AG04449 (cell line): Measurements from ENCODE around the genes CXCL3, AREG and PPEF2.

DNA sequence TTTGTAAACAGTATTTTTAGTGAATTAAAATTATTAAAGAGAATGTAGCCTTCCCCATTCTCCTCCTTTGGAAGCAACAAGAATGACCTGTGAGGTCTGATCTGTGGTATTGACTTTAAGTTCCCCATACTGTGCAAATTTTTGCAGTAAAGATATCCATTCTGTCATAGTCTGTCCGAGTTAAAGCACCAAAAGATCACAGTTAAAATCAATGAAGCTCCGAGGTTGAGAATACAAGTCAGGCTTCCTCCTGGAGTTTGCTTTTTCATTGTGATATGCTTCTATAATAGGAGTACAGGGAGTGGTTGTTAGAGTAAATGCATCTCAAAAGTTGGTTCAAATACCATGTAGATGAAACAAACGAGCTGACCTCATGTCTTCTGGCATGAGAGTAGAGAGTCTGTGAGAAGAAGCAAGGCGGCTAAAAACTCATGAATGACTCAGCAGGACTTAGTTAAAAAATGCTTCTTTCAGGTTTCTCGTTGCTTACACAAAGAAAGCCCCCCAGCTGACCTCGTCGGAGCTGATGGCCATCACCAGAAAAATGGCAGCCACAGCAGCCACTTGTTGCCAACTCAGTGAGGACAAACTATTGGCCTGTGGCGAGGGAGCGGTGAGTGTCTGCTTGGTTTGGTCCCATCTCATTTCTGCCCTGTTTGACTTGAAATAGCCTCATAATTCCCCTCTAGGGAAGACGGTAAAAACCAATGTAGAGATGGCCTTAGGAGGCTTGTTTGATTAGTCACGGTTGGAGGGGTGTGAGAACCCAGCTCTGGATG is 14.3 kb downstream of the AFP start:
- RRBS, result no CpG with 5 or more reads among the region's 11 CpGs

- RRBS, result no CpG with 5 or more reads among the region's 7 CpGs
Measured at GRCh38 chr4:73870109-73870851, 1.1 kb downstream of the CXCL1 start.

DNA sequence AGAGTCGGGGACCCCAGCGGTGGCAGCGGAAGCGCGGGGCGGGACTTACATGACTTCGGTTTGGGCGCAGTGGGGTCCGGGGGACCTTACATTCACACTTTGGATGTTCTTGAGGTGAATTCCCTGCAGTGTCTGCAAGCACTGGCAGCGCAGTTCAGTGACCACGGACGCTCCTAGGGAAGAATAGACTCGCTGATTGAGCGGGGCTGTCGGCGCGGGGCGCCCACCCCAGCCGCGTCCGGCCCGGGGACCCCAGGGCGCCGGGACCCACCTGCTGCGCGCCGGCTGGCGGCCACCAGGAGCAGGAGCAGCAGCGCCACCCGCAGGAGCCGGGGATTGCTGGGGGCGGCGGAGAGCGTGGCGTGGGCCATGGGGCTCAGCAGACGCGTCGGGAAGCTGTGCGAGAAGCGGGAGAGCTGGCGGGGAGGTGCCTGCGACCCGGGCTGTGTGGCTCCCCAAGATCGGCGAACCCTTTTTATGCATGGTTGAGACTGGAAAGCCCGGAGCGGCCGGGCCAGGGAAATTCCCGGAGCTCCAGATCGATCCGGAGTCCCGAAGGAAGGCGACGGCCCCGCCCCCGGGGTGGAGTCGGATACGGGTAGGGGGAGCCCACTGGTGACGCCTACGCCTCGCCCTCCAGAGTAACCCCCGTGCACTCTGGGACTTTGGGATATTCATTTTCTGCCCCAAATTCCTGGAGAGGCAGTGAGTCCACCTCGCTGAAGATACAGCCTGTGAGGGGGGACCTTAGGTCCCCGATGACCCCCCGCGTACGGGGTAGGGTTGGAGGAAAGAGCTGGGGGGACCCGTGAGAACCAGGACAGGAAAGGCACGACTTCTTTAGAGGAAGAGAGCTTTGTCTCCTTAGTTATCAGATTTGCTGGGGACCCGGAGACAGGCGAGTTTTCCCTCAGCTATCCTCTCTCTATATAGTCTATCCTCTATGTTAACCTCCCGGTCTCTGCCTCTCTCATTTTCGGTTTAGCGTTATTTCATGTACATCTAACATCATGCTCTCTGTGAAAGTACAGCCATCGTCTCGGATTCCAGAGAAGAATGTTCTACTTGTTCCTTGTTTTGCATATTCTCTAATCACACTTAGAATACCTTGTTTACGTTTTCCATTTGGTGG is at the start of gene CXCL3:
Gene CXCL3, minus strand, starts transcription at position 449 of the 1,132 bp plus-strand sequence.
- RRBS, result 3% methylated on average over 6 of the region's 77 CpGs

DNA sequence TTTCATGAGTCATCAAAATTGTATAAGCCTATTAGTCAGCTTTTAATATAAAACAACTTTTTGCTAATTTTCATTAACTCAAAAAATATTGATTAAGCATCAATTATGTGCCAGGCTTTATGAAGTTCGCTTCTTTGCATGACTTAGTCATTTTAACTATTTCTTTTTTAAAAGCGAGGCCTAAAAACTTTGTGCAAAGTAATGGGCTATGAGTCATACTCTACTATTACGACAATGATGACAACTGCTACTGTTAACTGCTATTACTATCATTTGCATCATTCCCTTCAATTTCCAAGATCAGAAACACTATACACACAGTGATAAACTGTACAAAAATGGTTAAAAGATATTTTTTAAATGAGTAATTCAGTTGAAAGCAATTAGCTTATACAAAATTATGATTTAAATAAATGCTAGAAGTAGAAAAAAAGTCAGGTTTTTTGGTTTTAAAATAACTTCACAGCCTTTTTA is 18.3 kb upstream of the CXCL3 start:
- RRBS, result no CpG with 5 or more reads among the region's 3 CpGs

DNA sequence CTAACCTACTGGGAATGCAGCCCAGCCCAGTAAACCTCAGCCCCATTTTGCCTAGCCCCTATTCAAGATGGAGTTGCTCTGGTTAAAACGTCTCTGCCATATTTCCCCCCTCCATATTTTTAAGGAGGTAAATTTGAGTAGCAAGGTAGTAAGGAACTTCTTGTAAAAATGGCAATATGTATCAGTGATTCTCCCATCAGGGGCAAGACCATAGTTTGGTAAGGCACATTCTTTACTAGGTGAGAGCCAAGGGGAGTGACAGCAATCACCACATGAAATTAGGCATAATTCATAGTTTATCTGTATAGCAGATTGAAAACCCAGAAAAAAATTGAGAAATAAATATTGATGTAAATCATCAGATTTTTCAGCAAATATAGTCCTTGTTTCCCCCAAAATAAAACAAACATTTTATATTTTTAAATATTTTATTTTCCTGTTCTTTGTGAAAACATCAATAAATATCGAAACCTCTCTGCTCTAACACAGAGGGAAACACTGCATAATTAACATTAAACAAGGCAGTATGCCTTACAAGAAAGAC is 2.3 kb downstream of the CXCL2 start:
- RRBS, result no CpG with 5 or more reads among the region's 2 CpGs

GRCh38 chr4:74100703-74101120 is 1.7 kb upstream of the CXCL2 start:
- RRBS, result no CpG with 5 or more reads among the region's 1 CpG

DNA sequence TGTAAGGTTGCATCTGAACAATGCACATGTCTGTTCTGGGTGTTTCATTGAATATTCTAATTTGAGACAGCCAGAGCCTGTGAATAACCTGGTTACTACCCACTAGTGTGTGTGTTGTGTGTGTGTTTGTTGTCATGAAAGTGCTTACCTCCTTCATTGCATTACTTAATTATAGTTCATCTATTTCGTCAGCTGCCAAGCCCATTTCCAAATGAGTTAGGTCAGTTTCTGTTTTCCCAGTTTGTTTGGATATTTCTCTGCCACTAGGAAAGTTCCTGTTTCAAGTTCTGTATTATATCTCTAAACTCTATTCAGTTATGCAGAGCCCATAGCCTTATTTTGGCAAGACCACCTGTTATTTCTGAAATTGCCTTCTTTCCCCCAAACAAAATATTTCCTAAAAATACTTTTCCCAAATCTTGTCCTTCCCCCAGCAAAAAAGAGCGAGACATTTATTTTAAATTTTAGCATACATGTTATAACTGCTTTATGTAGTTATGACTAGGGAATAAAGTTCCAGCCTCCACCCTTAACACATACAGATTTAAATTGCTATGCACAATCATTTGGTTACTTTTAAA is 1.8 kb downstream of the EREG start:
- RRBS, result no CpG with 5 or more reads among the region's 2 CpGs

DNA sequence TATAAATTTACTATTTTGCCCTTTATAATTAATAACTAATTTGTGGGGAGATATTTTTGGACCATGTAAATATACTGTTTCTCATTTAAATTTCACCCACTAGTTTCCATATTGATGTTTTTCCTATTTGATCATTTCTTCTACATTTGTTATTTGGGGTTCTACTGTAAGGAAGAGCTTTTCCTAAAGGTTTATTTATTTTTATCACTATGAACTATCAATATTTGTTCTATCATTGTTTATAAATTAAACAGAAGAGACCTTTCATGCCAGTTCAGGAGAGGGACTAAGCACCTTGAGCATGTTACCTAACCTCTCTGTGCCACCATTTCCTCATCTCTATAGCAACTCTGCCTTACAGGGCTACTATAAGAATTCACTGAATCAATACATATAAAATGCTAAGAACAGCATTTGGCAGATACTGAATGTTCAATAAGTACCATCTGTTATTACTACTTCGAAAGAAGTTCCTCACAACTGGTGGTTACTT is 32.7 kb downstream of the EREG start:
- RRBS, result no CpG with 5 or more reads among the region's 1 CpG

DNA sequence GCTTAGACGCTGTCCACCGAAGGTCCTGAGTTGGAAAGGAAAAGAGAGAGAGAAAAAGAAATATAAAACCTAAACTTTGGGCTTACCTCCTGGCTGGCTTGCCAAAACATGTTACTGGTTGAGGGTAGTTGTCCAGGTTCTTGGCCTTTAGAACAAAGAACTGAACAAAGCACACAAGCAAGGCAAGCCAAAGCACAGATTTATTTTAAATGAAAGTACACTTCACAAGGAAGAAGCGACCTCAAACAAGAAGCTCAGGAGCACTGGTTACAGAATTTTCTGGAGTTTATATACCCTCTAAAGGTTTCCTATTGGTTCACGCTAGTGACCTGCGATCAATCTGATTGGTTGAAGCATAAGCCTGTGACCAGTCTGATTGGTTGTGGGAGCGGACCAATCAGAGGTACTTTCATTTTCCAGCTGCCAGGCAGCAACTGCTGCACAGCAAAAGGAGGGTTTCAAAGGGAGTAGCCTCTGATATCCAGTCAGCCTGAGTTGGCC is 4.7 kb upstream of the AREG start:
- RRBS, result no CpG with 5 or more reads among the region's 6 CpGs

GRCh38 chr4:74444638-74445930 is at the start of gene AREG:
Gene AREG, plus strand, starts transcription at chr4:74445136.
- RRBS, result no CpG with 5 or more reads among the region's 71 CpGs

DNA sequence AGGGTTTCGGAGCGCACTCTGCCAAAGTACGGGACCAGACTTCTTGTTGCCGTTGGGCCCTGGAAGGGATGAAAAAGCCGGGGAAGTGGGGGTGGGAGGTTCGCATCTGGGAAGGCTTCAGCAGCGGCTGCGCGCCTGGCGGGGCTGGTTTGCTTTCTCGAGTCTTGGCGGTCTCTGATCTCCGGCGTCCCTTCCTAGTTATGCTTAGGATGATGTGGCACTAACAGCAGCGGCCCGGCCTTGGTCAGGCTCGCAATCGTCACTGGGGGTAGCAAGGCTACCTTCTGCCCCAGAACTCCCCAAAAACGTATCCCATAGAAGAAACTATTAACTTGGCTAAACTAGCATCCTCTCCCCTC is 759 bp downstream of the PARM1 start:
- RRBS, result 3% methylated on average over 5 of the region's 19 CpGs

DNA sequence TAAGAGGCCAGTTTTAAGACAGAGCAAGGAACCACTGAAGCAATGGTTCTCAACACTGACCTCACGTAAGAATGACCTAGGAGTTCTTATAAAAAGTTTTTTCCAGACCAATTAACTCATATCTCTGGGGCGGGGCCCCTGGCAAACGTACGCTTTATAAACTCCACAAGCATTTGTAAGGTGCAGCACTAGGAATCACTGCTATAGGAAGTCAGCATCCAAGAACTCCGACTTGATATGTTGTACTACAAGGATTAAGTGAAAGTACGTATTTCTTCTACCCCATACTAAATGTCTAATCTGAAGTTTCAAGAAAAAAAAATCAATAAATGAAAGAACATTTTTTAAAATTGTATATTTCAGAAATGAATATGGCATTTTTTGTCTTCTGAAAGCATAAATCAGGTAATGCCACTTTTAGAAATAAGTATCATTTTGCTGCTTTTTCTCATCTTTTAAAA is 269.8 kb downstream of the RCHY1 start:
- RRBS, result no CpG with 5 or more reads among the region's 6 CpGs

DNA sequence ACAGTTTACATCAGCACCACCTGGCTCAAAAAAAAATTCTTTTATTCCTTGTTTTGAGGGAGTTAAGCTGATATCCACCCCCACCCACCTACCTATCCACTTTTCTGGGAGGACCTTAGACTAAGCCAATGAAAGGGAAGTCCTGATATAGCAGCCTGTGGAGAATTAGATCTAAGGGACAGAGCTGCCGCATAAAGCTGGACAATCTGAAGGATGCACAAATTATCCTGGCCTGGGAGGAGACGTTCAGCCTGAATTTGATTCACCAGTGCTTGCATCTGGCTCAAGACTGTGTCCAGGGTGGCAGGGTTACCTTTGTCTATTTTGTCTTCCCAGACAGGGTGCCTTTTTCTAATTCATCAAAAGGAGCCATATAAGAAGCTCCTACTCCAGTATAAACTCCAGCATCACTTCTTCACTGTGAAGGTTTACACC is 264.3 kb downstream of the RCHY1 start:
- RRBS, result no CpG with 5 or more reads among the region's 2 CpGs

GRCh38 chr4:75639022-75639661 is 8.8 kb upstream of the CDKL2 start:
- RRBS, result no CpG with 5 or more reads among the region's 7 CpGs

- RRBS, result 94% methylated on average over 2 of the region's 17 CpGs
Measured at GRCh38 chr4:75645017-75645880, 14.9 kb upstream of the CDKL2 start.

- RRBS, result no CpG with 5 or more reads among the region's 4 CpGs
Measured at GRCh38 chr4:75668818-75669331, 4.3 kb downstream of the G3BP2 start.

- RRBS, result no CpG with 5 or more reads among the region's 19 CpGs
Measured at GRCh38 chr4:75725540-75726142, 1.3 kb downstream of the USO1 start.

- RRBS, result no CpG with 5 or more reads among the region's 10 CpGs
Measured at GRCh38 chr4:75848054-75848590, 54.1 kb downstream of the PPEF2 start.

- RRBS, result no CpG with 5 or more reads among the region's 5 CpGs
Measured at GRCh38 chr4:75902309-75902867, at the start of gene PPEF2. Gene PPEF2, minus strand, starts transcription at chr4:75902452.